Airway epithelial cell (primary cell): ENCODE data around the genes ZNF45, ZNF235 and CEACAM16.

GRCh38 chr19:43674658-43675041 is 4.7 kb upstream of the PLAUR start:
- RAMPAGE, long total RNA, result no peak

DNA sequence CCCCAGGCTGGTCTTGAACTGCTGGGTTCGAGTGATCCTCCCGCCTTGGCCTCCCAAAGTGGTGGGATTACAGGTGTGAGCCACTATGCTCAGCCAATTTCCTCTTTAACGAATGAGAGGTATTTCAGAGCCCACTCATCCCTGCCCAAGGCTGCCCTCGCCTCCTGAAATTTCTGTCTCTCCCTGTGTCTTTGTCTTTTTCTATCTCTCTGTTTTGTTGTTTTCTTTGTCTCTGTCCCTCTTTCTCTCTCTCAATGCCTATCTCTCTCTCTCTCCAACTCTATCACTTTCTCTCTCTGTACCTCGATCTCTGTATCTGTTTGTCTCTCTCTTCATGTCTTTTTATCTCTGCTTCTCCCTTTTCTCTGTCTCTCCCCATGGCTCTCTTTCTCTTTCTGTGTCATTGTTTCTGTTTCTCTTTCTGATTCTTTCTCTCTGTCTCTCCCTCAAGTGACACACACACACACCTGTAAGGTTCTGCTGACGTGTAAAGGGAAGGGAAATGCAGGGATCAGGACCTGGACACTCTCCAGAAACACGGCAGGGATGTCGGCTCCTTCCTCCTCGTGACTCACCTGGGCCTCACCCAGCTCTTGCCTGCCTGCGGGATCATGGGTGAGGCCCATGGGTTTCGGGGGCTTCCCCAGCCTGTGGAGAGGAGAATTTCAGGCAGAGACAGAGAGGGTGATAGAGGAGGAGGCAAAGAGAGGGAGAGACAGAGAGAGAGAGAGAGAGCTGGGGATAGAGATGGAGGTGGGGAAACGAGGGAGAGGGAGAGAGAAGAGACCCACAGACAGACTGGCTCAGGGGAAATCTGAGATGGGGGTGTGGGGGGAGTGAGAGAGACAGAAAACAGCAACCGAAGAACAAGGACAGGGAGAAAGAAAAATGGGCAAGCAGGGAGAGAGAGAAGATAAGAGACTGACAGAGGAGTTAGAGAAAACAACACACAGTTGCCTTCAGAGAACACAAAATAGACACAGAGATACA is 5.4 kb upstream of the PLAUR start:
- RAMPAGE, long total RNA, result no peak

- RAMPAGE, long total RNA, result no peak
These were observed 16.3 kb upstream of the IRGC start for GRCh38 chr19:43699248-43700264.

GRCh38 chr19:43738991-43739316 is 15.8 kb downstream of the SMG9 start:
- RAMPAGE, long total RNA, result no peak

- RAMPAGE, long total RNA, result no peak
These were observed 1.4 kb upstream of the SMG9 start for GRCh38 chr19:43756175-43756508.

- RAMPAGE, long total RNA, result no peak
These were observed 10.3 kb upstream of the SMG9 start for GRCh38 chr19:43764680-43765890.

GRCh38 chr19:43934787-43935708 is at the start of gene ZNF45:
ZNF45 (minus strand) TSS chr19:43935282.
- RAMPAGE, long total RNA, result no peak

DNA sequence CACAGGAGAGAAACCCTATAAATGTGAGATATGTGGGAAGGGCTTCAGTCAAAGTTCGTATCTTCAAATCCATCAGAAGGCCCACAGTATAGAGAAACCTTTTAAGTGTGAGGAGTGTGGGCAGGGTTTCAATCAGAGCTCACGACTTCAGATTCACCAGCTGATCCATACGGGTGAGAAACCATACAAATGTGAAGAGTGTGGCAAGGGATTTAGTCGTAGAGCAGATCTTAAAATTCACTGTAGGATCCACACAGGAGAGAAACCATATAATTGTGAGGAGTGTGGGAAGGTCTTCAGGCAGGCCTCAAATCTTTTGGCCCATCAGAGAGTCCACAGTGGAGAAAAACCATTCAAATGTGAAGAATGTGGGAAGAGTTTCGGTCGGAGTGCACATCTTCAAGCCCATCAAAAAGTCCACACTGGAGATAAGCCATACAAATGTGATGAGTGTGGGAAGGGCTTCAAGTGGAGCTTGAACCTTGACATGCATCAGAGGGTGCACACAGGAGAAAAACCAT is 12.0 kb downstream of the ZNF226 start:
- RAMPAGE, long total RNA, result no peak

DNA sequence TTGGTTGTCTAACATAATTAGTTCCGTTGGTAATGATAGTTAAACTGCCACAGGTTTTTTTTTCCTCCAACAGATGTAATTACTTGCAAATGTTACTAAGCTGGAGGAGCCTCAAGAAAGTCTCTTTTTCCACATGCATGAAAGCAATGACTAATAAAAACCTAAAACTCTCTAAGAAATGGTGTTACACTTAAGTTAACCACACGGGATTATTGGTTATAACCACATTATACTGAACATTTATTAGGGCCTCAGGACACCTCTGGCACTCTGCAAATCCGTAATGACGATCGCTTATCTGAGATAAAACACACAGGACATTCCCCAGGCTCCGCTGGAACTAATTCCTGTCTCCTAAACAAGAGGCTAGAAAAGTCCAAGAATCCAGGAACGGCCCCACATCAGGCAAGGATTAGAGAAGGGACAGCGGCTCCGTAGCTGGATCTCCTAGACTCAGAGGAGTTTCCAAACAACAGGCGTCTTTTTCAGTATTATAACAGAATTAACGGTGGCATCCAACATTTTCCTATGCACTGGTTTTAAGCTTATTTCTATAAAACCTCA is 693 bp downstream of the ZNF235 start:
- RAMPAGE, long total RNA, result no peak

DNA sequence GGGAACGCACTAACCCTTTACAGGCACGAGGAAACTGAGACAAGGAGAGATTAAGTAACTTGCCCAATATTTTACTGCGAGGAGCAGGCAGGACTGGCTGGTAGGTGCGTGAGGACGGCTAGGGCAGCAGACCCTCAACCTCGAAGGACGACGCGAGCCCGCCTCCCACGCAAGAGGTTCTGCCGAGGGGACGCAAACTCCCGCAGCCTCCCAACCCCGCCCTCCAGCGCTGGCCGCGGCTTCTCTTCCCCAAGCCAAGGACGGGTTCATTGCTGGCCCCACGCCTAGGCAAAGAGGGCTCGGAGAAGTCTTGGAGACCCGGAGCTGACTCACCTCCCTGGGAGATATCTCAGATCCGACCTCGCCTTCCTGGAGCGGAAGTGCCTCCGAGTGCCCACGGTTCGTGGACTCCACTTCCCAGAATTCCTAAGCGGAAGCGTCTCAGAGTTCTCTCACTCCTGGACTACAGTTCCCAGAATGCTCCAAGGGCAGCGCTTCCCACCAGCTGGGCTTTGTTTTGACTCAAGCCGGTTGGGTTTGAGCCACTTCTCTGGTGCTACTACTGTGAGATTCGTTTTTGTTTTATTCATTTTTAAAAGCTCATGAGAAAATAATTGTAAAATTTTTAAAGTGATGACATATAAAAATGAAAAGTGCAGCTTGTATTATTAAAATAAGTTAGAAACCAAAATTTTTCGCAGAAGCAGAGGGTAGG is at the start of gene ZNF235:
Gene ZNF235 (minus strand): TSS at position 388 of the 715 bp plus-strand sequence.
- RAMPAGE, long total RNA, result no peak

DNA sequence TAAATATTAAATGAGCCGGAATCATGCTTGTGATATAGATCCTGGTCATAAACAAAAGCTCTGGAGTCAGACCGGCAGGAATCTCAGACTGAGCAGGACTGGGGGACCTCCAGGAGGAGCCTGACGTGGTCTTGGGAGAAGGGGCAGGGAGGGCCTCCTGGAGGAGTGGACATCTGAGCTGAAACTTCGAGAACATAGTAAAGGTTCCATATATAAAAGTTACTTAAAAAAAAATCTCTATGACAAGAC is 353 bp upstream of the CEACAM20 start:
- RAMPAGE, long total RNA, result no peak

- RAMPAGE, long total RNA, result no peak
These were observed 16.6 kb upstream of the IGSF23 start for GRCh38 chr19:44596723-44597260.

GRCh38 chr19:44644183-44644731 is 547 bp downstream of the PVR start:
- RAMPAGE, long total RNA, result no peak

GRCh38 chr19:44648989-44649594 is 5.4 kb downstream of the PVR start:
- RAMPAGE, long total RNA, result no peak

DNA sequence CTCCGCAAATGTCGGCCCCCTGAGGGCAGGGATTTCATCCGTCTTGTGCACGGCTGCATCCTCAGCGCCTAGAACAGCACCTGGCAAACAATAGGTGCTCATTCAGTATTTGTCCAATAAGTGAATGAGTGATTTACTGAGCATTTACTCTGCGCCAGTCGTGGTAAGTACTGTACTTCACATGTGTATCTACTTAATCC is at the start of gene CEACAM16:
Gene CEACAM16 (plus strand): TSS at position 54 of the 200 bp plus-strand sequence.
- RAMPAGE, long total RNA, result no peak

DNA sequence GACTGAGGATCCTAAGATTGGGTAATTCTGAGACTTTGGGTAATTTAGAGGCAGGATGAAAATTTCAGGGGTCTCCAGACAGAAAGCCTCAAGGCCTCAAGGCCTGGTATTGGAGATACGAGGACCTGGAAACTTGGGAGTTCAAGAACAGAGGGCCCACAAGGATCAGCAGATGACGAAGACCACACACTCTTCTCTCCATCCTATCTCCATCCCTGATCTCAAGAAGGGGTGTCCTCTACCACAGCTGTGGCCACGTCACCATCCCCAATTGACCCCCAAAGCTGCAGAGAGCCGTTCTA is 1.2 kb downstream of the BCL3 start:
- RAMPAGE, long total RNA, result no peak

DNA sequence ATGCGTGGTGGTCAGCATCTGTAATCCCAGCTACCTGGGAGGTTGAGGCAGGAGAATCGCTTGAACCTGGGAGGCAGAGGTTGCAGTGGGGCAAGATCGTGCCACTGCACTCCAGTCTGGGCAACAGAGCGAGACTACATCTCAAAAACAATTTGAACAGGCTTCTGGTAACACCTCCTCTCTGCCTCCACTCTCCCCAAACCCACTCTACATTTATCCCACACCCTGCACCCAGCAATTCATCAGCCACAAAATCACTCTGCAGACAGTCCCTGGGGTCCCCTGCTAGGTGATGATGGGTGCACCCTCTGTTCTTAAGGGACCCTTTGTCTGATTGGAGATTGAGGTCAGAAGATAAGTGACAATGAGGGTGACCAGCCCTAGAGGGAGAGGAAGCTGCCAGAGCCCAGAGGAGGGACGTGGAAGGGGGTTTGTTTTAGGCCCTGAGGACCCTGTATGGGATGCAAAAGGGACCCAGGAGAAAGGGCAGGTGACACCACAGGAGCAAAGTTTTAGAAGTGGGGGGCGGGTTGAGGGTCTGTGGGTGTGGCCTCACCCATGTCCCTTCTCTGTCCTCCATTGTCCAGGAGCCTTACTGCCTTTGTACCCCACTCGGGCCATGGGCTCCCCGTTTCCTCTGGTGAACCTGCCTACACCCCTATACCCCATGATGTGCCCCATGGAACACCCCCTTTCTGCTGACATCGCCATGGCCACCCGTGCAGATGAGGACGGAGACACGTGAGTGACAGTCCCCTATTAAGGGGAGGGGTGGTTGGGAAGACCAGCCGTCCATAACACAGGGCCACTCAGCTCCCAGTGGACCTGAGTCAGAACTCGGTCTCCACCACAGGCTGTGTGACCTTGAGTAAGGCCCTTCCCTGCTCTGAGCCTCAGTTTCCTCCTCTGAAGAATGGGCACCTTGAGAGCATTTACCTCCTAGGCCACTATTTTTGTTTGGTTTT is 2.4 kb downstream of the BCL3 start:
- RAMPAGE, long total RNA, result no peak

GRCh38 chr19:44751860-44752774 is 3.6 kb downstream of the BCL3 start:
- RAMPAGE, long total RNA, result no peak

GRCh38 chr19:44818579-44819292 is 9.8 kb downstream of the BCAM start:
- RAMPAGE, long total RNA, result no peak

DNA sequence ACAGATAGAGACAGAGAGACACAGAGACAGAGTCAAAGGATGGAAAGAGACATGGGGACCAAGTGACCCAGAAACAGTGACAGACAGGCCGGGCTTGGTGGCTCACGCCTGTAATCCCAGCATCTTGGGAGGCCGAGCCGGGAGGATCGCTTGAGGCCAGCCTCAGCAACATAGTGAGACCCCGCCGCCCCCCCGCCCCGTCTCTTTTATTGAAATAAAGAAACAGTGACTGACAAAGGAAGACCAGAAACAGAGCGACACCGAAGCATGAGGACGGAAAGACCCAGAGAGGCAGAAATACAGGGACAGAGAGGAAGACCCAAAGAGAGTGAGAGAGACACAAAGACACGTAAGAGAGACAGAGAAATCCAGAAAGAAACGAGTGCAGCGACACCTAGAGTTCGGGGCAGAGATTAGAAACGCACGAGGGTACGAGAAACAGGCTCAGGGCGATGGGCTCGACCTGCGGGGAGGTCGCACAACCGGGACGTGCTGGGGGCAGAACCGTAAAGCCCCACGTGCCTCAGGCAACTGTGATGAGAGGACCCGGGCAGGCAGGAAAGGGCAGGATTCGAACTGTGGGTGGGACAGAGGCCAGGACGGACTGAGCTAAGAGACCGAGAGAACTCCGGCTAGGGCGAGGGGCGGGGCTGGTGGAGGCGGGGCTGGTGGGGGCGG is 646 bp upstream of the NECTIN2 start:
- RAMPAGE, long total RNA, result no peak